ENCODE data around the genes KRT84, KRT75, KRT5 and EIF4B.

GRCh38 chr12:52022706-52022997, 15.9 kb downstream of the TAMALIN start:
- PRO-cap = no peak

DNA sequence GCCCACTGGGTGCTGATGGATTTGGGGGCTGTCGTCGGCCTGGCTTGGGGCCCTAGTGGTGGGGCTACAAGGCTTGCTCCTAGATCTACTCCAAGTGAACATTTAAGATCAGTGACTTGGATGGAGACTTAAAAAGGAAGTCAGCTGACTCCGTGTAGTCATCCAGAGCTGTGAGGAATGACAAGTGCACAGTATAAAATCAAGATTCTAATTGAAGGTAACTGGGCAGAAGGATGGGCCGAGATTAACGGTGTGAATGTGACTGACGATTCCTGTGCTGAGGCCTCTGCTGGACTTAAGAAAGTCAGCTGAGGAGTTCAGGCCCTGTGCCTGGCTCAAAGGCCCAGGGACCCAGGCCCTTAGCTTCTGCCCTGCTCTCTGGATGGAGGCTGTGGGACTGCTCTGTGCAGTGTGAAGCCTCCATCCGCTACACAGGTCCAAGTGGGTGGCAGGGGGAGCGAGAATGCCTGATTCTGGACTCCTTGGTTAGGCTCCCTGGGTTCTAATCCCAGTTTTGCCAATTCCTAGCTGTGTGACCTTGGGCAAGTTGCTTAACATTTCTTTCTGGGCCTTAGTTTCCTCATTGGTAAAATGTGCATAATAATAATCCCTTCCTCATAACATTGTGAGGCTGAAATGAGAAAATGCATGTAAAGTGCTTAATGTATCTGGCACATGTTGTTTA, 12.6 kb upstream of the NR4A1 start:
- PRO-cap = bidirectional peak, plus-strand start at position 224 of the sequence, minus-strand start at position 96 of the sequence

DNA sequence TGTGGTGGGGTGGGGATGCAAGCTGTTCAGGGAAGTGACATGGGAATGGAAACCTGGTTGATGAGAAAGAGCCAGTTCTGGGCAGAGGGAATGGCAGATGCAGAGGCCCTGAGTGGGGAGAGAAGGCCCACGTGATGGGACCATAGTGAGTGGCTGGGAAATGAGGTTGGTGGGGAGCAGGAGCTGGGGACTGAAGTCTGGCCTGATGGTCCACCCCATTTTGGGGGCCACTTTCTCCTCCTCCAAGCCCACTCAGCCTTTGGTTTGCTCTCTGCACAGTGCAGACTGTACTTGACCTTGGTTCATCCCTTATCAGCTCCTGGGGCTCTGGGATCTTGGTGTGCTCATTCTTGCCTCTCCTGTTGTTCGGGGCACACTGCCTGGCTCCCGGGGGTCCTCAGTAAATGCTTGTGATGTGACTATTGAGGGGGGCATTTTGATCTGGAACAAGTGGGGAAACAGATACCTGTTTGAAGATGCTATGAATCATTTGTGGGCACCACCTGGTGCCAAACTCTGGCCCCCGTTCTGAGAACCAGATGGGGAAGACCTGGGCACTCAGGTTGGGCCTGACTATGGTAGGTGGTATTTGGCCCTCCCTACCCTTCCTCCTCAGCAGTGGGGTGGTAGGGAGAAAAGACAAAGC, 11.3 kb upstream of the NR4A1 start:
- PRO-cap = no peak

GRCh38 chr12:52073525-52074511, 4.0 kb downstream of the ATG101 start:
- PRO-cap = no peak

DNA sequence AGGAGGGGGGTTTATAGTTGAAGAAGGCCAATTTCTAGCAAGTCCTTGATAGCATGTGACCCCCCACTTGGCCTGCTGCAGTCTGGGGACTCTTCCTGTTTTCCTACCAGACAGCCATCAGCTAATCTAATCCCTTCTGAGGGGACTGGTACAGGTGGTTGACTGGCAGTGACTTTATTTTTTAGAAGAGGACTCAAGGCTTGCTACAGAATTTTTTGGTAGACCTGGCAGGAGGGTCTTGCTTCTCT, 994 bp upstream of the SMIM41 start:
- PRO-cap = no peak

GRCh38 chr12:52081862-52082859, 2.7 kb downstream of the SMIM41 start:
- PRO-cap = no peak

GRCh38 chr12:52118052-52118400, 38.5 kb downstream of the SMIM41 start:
- PRO-cap = no peak

- PRO-cap = no peak
These were observed 49.2 kb downstream of the KRT80 start for GRCh38 chr12:52142600-52142973.

DNA sequence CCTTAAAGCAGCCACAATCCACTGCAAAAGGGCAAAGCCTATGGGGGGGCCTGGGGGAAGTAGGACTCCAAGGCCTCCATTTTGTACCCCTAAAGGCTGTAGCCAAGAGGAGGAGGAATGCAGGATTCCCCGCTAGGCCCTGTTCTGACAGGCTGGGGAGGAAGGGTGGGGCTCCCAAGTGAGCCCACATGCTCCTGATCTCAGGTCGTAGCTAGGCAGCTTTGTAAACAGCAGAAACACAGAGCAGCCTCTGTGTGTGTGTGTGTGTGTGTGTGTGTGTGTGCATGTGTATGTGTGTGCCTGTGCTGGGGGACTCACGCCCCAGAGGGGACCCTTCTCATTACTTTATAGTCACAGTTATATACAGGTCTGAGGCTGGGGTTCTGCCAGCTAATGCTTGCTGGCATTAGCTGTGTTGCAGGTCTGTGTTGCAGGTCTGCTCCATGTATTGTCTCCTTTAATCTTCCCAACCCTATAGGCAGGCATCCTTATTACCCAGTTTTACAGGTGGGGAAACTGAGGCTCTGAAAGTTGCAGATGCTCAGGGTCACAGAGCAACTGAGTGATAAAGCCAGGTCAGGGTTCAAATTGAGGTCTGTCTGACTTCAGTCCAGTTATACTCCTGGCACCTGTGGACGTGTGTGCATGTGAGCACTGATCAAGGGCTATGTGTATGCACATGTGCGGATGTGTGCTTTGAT, 36.2 kb downstream of the KRT80 start:
- PRO-cap = no peak

DNA sequence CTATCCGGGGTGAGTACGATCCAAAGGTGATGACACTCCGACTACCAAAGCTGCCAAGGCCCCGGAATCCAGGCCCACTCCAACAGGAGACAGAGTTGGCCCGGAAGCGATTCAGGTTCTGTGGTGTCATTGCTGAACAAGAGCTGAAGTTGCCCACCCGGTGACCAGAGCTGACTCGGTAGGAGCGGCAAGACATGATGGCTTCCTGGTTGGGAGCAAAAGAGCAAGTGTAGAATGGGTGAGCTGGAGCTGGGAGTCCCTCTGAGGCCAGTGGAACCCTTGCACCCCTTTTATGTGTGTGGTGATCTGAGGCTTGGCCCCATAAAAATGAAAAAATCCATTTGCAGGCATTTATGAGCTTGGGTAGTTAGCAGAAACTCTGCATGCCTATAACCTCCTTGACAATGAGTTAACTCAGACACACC, at the start of gene KRT84:
Gene KRT84, minus strand, starts transcription at position 263 of the 425 bp plus-strand sequence.
- PRO-cap = no peak

DNA sequence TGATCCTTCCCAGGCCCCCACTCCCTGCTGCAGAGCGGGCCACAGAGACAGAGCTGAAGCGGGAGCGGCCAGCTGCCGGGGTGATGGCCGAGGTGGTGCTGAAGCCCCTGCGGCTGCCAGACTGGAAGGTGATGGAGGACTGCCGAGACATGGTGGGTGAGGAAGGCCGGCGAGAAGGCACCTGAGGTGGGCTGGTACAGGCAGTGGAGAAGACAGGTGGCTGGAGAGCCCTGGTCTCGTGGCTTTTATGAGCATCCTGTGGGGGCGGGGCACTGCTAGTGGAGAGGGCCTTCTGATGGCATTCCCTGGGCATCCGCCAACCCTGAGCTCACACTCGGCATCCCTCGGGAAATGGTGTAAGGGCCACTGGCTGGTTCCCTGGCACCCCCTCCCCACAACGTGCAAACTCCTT, at the start of gene KRT75:
Gene KRT75, minus strand, starts transcription at position 218 of the 412 bp plus-strand sequence.
- PRO-cap = no peak

DNA sequence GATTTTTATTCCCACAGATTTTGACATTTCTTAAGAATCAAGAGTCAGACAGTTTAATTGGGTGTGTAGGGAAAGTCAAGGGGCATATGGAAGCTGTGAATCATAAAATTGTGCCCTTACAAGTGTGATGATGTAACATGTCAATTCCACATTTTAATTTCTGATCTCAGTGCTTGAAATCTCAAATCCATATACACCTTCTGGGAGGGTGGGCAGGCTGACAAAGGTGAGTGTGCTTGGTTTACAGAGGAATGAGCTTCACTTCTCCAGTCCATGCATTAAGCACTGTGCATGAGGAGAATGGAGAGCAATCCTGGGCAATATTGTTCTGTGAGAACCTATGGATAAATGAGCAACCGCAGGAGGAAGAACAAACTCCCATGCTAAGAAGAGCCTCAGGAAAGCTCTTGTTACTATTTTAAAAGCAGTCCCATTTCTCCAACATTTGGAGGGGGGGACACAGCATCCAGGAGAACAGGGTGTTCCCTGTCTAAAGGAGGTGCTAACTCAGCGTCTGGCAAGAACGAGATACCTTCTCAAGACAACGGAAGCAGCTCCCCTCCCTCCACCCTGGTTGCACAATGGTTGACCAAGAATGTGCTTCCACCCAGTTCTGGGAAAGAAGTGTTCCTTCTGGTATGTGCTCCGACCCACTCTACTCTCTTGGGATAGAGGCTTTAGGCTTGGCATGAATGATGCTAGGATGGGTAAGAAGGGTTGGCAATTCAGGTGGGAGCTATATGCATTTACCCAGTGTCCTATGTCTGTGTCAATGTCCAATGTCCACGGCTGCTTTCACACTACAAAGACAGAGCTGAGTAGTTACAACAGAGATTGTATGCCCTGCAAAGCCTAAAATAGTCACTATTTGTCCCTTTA, 1.3 kb upstream of the KRT6A start:
- PRO-cap = no peak

DNA sequence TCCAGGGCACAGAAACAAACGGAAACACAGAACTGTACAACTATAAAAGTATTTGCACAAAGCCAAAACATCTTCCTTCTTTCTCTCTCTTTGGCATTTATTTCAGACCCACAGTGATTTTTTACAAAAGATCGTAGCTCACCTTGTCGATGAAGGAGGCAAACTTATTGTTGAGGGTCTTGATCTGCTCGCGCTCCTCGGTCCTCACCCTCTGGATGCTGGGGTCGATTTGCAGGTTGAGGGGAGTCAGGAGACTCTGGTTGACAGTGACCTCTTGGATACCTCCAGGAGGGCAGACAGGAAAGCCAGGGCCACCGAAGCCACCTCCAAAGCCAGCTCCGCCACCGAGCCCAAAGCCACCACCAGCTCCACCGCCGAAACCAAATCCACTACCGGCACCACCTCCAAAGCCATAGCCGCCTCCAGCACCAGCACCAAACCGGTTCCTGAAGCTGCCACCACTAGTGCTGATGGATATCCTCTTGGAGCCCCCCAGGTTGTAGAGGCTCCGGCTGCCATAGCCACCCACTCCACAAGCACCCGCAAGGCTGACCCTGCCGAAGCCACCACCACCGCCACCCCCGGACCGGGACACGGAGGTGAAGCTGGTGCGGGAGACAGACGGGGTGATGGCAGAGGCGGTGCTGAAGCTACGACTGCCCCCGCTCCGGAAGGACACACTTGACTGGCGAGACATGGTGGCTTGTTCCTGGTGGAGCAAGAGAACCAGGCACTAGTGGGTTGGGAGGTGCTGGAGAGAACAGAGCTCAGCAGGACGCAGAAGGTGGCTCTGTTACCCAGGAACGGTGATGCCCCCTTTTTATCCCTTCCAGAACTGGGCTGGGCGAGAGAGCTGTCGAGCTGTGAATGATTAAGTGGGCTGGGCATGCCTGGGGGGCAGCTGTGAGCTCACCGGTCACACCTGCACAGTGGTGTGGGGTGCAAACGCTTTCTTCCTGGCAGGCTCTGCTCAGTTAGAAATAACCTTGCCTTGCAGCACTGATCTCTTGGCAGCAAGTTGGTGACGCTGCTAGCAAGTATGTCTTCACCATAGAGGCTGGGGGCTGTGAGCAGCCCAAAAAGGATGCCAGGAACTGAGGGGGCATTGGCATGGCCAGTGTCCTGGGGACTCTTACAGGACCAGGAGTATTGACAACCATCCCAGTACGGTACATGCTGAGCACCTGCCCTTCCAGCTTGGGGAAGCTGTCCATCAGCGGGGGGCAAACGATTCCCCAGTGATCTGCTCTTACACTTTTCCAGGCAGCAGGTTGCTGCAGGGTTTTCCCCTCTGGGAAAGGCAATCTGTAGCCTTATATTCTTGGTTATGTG, at the start of gene KRT5:
Gene KRT5, minus strand, starts transcription at position 795 of the 1,332 bp plus-strand sequence.
- PRO-cap = no peak

DNA sequence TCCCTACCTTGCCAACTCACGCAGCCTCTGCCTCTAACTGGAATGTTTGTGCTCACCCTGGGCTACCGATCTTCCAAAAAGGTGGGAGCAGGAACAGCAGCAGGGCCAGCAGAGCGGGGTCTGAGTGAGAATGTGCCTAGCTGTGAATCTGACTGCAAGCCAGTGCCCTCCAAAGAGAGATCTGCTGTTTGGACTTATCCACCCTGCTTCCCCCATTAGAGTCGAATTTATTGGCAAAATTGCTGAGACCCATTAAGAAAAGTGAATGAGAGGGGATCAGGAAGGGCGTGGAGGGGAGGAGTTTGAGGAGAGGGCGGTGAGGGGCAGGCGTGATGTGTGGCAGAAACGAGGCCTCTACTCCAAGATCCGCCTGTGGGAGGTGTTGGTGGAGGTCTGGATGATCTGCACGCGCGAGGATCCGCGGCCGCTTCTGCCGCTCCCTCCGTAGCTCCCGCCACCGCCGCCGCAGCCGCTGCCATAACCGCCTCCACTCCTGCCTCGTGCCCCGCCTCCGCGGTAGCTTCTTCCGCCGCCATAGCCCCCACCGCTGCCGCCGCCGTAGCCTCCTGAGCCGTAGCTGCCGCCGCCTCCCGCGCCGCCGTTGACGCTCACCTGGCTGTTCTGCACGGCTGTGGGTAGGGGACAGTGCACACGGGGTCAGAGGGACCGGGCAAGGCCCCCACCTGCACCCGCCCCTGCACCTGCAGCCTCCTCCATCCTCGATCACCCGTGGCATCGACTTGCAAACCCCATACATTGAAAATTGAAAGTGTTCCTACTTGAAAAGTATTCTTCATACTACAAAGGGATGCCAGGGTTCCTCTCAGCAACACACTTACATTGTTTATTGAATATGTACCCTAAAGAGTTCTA, 10.8 kb upstream of the KRT1 start:
- PRO-cap = no peak

GRCh38 chr12:52942436-52942751, 6.5 kb upstream of the KRT18 start:
- PRO-cap = no peak

DNA sequence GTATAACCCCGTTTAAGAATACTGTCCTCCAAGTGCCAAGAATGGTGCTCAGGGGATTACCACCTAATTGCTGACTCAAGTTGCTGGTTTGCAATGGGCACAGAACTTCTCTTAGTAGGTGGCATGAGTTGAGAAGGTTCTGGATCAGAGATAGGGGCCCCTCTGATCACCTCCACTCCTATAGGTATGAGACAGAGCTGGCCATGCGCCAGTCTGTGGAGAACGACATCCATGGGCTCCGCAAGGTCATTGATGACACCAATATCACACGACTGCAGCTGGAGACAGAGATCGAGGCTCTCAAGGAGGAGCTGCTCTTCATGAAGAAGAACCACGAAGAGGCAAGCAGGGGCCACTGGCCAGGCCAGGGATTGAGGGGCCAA, 1.6 kb downstream of the KRT18 start:
- PRO-cap = no peak

DNA sequence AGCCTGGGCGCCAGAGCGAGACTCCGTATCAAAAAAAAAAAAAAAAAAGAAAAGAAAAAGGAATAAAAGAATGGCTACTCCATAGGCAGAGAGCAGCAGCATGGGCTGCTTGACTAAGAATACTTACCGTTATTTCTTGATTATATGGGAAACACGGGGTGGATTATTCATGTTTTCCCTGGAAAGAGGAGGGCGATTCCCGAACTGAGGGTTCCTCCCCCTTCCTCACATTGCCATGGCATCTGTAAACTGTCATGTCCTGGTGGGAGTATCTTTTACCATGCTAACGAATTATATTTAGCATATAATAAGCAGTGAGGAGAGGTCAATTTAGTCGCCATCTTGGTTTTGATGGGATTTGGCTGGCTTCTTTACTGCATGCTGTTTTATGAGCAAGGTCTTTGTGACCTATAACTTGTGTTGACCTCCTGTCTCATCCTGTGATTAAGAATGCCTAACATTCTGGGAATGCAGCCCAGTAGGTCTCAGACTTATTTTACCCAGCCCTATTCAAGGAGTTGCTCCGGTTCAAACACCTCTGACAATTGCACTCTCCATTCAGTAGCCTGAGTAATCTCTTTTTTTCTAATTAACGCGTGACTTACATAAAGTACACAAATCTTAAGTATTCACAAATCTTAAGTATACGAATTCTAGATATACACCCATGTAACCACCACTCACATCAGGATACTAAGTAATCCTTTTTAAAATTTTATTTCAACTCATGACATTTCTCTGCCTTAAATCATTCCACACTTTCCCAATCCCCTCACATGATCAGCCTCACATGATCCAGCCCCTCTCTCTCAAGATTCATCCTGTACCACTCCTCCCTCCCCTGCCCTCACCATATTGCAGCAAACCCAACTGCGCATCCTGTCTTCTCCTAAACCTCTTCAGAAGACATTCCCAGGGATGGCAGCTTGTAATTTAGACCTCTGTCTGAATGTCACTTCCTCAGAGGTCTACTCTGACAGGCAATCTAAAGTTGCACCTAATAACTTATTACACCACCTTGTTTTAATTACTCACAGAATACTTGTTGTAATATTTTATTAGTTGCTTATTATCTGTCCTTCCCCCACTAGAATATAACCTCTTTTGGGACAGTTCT, 1.9 kb upstream of the EIF4B start:
- PRO-cap = no peak

DNA sequence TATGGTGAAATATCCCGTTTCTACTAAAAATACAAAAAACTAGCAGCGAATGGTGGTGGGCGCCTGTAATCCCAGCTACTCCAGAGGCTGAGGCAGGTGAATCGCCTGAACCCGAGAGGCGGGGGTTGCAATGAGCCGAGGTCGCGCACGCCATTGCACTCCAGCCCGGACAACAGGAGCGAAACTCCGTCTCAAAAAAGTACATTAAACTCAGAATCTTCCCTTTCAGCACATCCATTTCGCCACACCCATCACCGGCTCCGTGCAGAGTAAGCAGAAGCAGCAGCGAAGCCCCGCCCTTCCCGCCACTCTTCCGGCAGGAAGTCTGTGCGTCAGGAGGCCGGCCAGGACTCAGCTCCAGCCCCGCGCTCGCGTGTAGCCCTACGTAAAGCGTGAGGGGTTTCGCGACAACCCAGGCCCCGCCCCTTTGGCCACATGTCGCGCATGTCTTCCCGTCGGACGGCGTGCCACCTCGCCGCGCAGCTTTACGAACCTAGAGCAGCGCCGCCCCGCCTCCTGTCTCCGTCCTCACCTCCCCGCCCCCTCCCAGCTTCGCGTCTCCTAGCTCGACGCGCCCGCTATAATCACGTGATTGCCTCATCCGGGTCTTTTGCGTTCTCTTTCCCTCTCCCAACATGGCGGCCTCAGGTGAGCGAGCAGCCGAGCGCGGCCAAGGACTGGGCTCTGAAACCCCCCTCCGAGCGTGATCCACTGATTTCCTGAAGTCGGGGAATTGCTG, at the start of gene EIF4B:
Gene EIF4B, plus strand, starts transcription at position 608 of the 739 bp plus-strand sequence.
- PRO-cap = bidirectional peak, plus-strand start at position 608 of the sequence, minus-strand start at position 377 of the sequence

- PRO-cap = no peak
These were observed 616 bp downstream of the EIF4B start for GRCh38 chr12:53006588-53007556.

DNA sequence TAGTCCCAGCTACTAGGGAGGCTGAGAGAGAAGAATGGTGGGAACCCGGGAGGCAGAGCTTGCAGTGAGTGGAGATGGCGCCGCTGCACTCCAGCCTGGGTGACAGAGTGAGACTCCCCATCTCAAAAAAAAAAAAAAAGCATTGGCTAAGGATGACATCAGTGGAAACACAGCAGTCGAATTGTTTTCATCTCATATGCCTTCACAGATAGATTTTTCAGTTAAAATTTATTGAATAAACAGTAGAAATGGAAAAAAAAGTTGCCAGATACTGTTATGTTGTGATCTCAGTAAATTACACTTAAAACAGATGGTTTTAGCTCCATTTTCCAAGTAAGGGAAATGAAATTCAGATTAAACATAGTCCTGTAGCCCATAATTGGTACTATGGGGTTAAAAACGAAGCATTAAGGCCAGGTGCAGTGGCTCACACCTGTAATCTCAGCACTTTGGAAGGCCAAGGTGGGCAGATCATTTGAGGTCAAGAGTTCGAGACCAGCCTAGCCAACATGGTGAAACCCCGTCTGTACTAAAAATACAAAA, 21.4 kb upstream of the TNS2 start:
- PRO-cap = no peak